ENCODE measurements around a stretch of chr13.

- RRBS = no CpG with 5 or more reads among the region's 9 CpGs
Observed at GRCh38 chr13:41470208-41471614, 13.4 kb downstream of the RGCC start.

DNA sequence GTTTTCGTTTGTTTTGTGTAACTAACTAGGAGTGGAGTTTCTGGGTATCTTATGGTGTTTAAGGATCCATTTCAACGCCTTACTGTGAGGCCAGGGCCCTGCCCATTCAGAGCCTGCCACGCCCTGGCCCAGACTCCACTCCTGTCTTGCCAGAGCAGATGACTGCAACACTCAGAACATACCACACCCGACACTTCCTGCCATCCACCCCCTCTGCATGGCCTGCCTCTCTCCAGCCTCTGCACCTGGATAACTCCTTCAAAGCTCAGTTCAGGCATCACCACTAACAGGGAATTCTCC lies 43.2 kb downstream of the RGCC start:
- RRBS = no CpG with 5 or more reads among the region's 4 CpGs

- RRBS = no CpG with 5 or more reads among the region's 7 CpGs
Observed at GRCh38 chr13:41567649-41568594, 110.6 kb downstream of the RGCC start.

DNA sequence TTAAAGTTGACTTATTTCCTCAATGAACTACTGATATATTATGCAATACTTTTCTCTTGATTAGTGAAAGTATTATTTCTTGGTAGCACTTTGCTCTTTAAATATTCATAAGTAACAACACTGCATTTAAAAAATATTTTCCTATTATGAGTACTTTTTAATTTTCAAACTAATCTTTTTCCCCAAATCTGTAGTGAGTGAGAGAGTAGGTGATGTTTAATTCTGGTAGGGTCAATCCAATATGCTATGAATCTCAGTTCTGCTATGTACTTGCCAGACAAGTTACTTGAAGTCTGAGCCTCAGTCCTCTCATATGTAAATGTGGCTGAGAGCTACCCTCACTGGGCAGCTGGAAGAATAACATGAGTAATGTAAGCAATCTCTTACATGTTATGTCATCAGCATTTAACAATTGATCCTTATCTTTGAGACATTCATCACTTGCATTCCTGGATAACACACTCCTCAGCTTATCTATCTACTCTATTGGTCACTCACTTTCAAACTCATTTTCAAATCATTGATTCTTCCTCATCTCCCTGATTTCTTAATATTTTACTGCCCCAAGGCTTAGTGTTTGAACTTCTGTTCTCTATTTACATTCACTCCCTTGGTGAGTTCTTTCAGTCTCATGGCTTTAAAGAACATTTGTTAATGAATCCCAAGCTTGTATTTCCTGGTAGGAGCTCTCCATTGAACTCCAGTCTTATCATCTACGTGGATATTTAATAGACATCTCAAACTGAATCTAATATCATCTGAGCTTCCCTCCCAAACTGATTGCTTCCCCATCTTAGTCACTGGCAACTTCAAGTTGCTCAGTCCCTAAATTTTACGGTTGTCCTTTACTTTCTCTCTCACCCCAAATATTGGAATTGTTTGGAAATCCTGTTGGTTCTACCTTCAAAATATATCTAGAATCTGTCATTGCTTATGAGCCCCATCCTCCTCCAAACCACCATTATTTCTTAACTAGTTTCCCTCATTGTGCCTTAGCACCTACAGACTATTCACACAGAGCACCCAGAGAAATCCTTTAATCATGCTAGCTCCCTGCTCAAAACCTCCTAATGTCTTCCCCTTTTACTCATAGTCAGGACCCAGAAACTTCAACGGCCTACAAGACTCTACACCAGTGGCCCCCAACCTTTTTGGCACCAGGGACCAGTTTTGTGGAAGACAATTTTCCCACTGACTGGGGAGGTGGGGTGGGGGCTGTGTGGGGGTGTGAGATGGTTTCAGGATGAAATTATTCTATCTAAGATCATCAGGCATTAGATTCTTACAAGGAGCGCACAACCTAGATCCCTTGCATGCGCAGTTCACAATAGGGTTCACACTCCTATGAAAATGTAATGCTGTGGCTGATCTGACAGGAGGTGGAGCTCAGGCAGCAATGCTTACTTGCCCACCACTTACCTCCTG lies 239.5 kb downstream of the RGCC start:
- RRBS = no CpG with 5 or more reads among the region's 5 CpGs

DNA sequence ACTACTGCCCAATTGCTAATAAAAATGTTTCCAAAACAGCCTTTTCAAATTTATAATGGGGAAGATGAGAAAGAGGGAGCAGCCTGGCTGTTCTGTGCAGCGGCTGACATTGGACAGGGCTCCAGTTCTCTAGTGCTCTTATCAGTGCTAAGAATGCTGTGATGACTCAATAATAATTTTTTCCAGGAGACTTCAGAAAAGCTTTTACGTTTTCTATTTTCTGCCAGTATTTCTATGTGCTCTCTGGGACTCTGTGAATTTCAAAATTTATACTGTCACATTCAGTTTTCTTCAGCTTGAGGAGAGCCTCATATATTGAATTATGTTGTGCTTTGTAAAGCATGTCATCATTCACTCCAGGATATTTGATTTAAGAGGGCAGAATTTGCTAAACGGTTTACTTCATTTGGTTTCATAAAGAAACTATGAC lies 209.6 kb downstream of the VWA8 start:
- RRBS = no CpG with 5 or more reads among the region's 3 CpGs

- RRBS = no CpG with 5 or more reads among the region's 2 CpGs
Observed at GRCh38 chr13:41879206-41879883, 81.6 kb downstream of the VWA8 start.

DNA sequence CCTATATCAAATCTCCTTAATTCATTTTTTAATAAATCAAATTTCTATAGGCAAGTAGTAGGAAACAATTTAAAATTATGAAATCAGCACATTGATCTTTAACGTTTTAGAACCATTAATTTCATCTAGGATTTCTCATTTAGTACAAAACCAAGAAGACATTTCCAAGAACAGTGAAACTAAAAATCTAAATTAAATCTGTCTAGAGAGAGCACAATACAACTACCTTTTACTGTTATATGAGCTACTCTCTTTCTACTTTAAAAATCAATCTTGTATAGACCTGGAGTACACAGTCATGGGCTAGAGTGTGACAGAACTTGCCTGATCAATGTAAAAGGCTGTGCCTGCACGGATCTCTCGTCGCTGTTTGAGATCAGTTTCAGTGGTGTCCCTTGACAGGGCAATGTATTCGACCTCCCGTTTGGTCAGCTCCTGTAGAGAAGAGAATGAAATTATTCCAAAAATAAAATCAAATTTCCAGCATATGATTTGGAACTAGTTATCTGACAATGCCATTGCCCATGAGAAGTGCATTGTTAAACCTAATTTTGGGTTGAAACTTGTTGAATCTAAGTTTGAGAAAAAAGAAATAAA lies 53.5 kb downstream of the VWA8 start:
- RRBS = no CpG with 5 or more reads among the region's 6 CpGs

- RRBS = no CpG with 5 or more reads among the region's 2 CpGs
Observed at GRCh38 chr13:41938980-41939364, 21.9 kb downstream of the VWA8 start.

DNA sequence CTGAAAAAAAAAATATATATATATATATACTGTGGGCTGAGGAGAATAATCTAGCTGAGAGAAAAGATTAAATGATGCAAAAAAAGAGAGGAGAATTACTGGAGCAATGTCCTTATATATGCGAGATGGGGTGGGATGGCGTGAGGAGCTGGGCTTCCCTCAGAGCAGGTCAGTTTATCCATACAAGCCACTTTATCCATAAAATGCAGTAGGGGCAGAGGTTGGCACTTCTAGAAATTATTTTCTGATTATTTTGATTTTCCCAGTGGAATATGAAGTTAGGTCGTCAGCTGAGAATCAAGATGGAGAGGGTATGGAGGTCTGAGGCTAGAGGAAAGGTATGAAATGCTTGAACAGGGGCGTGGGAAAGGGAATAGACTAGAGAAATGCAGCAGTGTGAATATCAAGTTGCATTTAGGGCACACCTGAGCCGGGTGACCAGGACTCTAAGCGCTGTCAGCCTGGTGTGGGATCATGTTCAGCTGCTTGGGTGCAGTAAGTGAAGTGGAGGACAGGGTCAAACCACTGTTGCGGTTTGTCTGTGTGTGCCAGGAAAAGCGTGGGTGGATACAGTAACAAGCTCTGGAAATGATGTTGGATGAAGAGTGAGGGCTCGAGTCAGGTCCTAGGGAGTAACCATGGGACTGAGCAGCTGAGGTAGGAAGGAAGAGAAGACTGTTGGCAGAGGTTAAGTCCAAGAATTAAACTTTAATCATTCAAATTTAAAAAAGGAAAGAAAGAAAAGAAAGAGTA lies 15.7 kb downstream of the DGKH start:
- RRBS = no CpG with 5 or more reads among the region's 9 CpGs

DNA sequence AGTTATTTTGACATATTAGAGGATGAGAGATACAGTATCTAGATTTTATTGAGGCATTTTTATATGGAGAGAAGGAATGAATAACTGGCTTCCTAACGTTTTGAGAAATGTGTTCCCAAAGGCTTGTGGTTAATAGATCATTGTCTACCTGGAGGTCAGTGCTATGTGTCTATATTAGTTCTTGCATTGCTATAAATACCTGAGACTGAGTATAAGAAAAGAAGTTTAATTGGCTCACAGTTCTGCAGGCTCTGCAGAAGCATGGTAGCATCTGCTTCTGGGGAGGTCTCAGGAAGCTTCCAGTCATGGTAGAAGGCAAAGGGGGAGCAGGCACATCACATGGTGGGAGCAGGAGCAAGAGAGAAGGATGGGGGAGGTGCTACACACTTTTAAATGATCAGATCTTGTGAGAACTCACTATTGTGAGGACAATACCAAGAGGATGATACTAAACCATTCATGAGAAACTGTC lies 53.3 kb downstream of the AKAP11 start:
- RRBS = no CpG with 5 or more reads among the region's 1 CpG

- RRBS = no CpG with 5 or more reads among the region's 4 CpGs
Observed at GRCh38 chr13:42354951-42355504, 83.1 kb downstream of the AKAP11 start.

DNA sequence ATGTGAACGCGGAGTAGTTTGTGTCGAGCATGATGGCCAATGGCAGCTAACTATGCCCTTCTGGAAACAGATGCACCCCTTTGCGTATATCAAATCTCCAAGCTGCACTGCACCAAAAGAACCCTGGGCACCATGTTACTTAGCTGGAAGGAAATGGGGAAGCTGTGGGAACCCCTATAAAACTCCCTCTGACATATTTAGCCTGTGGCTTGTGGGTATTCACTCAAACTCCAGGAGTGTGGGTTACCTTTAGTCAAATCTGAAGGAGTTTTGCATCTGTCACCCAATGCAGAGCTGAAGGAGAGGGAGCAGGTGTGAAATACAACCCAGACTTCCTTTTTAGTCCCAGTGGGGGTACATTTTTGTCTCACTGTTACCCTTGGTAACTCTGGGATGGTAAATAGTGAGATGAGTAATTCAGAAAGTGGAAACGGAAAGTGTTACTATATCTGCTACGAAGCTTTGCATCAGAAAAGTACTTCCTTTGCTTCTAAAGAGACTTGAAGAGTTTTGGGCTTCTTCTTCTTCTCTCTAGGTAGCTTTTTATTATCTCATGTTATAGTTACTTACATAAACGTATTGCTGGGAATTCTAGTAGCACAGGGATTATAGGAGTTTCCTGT lies 105.7 kb downstream of the AKAP11 start:
- RRBS = no CpG with 5 or more reads among the region's 7 CpGs

- RRBS = no CpG with 5 or more reads among the region's 5 CpGs
Observed at GRCh38 chr13:42393174-42393754, 121.3 kb downstream of the AKAP11 start.

GRCh38 chr13:43045288-43045635 lies 21.9 kb downstream of the DNAJC15 start:
- RRBS = no CpG with 5 or more reads among the region's 8 CpGs

DNA sequence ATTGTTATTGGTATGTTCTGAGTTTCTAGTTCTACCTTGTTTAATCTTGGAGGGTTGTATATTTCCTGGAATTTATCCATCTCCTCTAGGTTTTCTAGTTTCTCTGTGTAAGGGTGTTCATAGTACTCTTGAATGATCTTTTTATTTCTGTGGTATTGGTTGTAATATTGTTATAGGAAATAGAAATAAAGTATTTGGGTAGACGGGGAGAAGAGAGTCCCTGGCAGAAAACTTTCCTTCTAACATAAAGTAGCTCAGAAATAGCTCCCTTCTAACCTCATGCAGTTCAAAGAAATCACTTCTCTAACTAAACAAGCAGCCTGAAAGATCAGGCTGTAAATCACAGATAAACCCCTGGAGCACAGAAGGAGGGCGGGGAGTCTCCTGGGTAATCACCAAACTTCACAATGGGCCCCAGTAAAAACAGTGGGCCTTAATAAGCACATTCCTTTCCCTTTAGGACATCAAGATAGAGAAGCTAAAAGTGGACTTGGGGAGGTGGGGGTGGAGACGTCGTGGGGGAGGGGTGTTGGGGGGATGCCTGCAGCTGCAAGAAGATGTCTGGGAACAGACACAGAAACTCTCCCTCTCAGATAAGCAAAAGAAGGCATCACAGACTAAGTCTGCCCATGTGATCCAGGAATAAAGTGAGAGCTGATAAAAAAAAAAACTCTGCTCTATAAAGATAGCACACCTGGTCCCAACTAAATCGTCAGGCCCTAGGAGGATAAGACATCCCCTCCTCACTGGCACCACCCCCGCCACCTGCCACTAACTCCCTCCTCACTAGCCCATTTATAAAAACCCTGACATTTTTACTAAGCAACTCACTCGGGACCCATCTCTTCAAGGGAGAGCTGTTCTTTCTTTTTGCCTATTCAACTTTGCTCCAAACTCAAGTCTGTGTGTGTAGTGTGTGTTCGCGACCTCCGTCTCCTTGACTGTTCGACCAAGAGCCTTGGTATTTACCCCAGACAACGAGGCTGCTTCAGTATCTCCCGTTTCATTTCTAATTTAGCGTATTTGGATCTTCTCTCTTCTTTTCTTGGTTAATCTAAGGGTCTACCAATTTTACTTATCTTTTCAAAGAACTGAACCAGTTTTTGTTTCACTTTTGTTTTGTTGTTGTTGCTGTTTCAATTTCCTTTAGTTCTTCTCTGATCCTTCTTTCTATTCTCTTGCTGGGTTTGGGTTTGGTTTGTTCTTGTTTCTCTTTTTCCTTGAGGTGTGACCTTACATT lies 31.6 kb downstream of the DNAJC15 start:
- RRBS = no CpG with 5 or more reads among the region's 14 CpGs

DNA sequence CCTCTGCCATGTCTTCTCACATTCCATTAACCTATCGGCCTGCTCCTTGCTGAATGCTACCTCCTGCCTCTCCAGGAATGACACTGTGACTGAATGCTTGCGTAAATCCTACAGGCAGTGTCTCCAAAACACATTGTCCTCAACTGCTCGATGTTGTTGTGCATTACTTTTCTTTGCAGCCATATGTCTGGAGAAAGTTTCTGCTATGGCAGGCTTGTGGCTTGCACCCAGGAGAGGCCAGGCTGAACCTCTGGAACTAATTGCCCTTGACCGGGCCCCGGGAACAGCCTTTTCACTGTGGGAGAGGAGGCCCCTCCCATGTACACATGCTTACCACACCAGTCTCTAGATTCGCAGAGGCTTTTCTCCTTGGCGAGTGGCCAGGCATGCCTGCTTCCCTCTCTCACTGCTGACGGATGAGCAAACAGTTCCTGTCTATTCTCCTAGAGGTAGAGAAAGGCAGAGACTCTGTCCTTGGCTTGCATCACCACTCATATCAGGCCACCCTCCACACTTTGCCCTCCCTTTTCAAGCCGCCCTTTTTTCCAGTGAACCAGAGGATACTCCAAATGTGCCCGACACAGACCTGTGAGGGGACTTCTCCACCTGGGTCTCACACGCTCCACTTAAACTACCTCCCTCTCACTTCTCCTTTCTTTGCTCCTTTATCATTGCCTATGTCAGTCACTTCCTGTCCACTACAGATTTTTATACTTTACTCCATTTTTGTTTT lies 284.4 kb downstream of the DNAJC15 start:
- RRBS = no CpG with 5 or more reads among the region's 11 CpGs

- RRBS = no CpG with 5 or more reads among the region's 3 CpGs
Observed at GRCh38 chr13:44045141-44045496, 115.9 kb downstream of the SMIM2 start.

- RRBS = no CpG with 5 or more reads among the region's 7 CpGs
Observed at GRCh38 chr13:44107568-44108205, 53.4 kb downstream of the SMIM2 start.

GRCh38 chr13:44141221-44142189 lies 19.6 kb downstream of the SMIM2 start:
- RRBS = no CpG with 5 or more reads among the region's 56 CpGs